ENCODE results near the genes RIGI and NFX1.

- PRO-cap = no peak
Measured at GRCh38 chr9:27499583-27499849, 24.6 kb upstream of the IFNK start.

- PRO-cap = no peak
Measured at GRCh38 chr9:27525957-27526417, 1.9 kb downstream of the IFNK start.

- PRO-cap = no peak
Measured at GRCh38 chr9:27664070-27664632, 90.9 kb upstream of the C9orf72 start.

DNA sequence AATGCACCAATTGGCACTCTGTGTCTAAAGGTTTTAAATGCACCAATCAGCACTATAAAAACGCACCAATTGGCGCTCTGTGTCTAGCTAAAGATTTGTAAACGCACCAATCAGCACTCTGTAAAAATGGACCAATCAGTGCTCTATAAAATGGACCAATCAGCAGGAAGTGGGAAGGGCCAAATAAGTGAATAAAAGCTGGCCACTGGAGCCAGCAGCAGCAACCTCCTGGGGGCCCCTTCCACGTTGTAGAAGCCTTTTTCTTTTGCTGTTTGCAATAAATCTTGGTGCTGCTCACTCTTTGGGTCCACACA lies 813.9 kb upstream of the C9orf72 start:
- PRO-cap = no peak

DNA sequence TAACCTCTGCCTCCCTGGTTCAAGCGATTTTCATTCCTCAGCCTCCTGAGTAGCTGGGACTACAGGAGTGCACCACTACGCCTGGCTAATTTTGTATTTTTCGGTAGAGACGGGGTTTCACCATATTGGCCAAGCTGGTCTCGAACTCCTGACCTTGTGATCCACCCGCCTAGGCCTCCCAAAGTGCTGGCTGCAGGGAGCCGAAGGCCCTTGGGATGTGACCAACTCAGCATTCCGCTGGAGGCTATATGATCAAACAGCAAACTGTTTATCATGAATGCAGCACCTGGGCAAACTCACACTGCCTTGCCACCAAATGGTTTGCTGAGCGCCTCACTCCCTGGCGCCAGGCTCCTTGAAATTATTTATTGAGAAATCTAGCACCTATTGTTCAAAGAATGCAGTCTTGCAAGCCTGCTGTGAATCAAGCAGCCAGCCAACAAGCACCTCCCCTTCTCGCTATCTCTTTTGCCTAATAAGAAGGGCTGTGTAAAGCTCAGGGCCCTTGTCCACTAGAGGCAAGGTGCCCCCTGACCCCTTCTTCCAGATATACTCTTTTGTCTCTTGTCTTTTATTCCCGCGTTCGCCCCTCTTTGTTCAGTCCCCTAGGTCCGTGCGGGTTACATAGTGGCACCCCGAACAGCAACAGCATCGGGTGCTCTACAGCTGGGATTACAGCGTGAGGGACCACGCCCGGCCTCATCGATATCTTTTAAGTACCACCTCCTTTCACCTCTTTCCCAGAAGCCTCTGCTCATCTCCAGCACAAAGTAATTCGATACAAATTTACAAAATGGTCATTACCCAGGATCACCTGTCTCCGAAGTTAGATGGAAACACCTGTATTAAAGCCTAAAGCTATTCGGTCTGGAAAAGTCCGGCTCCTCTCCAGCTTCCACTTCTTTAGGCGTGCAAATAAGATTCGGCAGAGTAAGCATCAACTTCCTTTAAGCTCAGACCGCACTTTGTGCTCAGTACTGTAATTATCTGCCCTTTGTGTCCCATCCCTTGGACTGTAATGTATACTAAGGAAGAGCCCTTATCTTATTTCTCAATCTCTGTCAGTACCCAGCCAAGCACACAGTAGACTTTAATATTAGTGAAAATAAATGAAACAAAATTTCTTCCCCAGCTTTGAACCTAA lies 943 bp downstream of the RIGI start:
- PRO-cap = no peak

- PRO-cap = bidirectional peak, plus-strand start at chr9:32526348, minus-strand start at chr9:32526180
Measured at GRCh38 chr9:32525825-32526446, at the start of gene RIGI. Gene RIGI, minus strand, starts transcription at chr9:32526196.

GRCh38 chr9:32550462-32551228 lies 1.5 kb upstream of the SMIM27 start:
- PRO-cap = bidirectional peak, plus-strand start at chr9:32551155, minus-strand start at chr9:32550850

DNA sequence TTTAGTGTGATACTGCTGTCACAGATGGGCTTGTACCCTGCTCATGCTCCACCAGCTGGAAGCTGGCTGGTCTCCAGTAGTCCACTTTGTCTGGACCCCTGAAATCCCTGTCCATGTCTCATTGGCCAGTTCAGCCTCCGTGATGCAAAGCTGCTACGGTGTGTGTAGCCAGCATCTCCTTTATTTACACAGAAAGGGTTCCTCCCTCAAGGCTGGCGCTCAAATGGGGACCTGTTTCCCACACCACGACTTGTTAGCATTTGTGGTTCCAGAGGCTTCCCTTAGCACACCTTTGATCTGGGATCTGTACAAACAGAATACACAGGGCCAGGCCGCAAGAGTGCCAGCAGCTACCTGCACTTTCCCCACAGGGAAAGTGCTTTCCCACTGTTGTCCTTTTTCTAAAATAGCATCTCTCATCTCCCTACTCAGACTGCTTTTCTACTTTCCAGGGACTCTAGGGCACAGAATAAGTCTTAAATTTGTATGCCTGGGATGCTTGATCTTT lies 5.7 kb upstream of the SMU1 start:
- PRO-cap = no peak

GRCh38 chr9:33113631-33114459 lies 37.4 kb upstream of the SMU1 start:
- PRO-cap = no peak

DNA sequence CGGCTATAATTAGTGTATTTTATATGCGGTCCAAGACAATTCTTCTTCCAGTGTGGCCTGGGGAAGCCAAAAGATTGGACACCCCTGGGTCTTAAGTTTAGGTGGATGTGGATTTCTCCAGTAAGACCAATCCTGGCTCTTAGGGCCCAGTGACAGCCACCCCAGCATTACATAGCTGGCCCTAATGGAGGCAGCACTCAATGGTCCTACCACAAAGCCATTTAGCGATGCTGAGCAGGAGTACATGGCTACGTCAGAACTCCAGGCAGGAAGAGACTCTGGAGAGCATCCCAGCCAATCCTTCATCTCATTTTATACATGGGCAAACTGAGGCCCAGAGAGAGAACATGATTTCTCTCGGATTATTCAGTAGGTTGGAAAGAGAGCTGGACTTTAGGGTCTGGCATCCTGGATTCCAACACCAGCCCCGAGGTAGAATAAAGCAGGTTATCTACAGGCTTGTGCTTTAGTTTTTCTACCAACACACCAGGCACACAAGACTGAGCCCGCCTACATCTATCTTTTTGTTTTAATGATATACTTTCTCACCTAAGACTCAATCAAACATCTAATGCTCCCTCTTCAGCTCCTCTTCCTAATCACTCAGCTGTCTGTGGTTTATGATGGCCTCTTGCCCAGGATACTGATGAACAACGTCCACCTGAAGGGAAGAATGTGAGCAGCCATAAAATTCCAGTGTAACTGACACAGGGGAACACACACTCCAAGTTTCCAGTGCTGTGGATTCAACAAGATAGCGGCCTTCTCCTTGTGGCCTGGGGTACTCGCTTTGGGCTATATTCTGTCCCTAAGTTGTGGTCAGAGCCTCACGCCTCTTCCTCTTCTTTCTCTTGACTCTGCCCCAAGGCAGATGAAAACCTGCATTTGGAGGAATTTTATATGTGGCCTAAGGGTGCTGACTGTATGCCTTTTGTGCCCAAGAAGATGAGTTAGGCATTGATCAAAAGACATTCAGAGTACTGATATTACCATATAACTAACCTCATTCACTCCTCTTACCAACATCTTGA lies 12.0 kb downstream of the B4GALT1 start:
- PRO-cap = no peak

- PRO-cap = unidirectional peak, minus-strand start at chr9:33221425
Measured at GRCh38 chr9:33220921-33221867, 18.8 kb upstream of the SPINK4 start.

GRCh38 chr9:33260113-33260942 lies 4.2 kb downstream of the BAG1 start:
- PRO-cap = no peak

GRCh38 chr9:33265531-33266302 lies 868 bp downstream of the CHMP5 start:
- PRO-cap = no peak

GRCh38 chr9:33289972-33290772 lies at the start of gene NFX1:
Gene NFX1, plus strand, starts transcription at chr9:33290516.
- PRO-cap = bidirectional peak, plus-strand start at chr9:33290558, minus-strand start at chr9:33290349

GRCh38 chr9:33326370-33326855 lies 36.1 kb downstream of the NFX1 start:
- PRO-cap = no peak

- PRO-cap = no peak
Measured at GRCh38 chr9:33329882-33330406, 39.6 kb downstream of the NFX1 start.

DNA sequence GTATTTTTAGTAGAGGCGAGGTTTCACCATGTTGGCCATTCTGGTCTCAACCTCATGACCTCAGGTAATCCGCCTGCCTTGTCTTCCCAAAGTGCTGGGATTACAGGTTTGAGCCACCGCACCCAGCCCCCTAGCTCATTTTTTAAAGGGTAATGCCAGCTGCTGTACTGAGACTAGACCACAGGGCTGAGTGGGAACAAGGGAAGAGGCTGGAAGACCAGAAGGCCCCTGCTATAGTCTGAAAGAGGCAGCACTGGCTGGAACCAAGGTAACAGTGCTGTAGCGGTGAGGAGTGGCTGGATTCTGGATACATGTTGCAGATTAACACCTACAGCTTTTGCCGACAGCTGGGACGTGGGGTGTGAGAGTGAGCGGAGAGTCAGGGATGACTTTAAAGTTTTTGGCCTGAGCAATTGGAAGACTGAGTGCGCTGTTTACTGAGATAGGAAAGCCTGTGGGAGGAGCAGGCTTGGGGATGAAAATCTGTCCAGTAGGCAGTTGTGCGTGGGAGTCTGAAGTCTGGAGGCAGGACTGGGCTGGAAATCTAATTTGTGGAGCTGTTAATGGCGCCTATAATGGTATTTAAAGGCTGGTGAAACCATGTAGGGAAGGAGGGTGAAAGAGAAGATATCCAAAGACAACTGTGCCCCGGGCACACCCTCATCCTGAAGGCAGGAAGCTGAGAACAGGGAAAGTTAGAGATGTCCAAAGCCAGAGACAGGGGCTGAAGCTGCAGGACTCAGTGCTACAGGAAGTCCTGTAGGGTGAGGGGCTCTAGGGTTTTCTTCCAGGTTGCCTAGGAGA lies 26.5 kb downstream of the AQP7 start:
- PRO-cap = no peak

DNA sequence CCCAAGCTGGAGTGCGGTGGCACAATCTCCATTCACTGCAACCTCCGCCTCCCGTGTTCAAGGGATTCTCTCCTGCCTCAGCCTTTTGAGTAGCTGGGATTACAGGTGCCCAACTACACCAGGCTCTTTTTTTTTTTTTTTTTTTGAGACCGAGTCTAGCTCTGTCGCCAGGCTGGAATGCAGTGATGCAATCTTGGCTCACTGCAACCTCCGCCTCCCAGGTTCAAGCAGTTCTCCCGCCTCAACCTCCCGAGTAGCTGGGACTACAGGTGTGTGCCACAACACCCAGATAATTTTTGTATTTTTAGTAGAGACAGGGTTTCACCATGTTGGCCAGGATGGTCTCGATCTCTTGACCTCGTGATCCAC lies 20.0 kb downstream of the AQP7 start:
- PRO-cap = no peak

GRCh38 chr9:33383746-33384386 lies 18.5 kb downstream of the AQP7 start:
- PRO-cap = no peak

GRCh38 chr9:33401059-33401876 lies 1.1 kb downstream of the AQP7 start:
- PRO-cap = no peak

Data from jejunum (tissue), 1 donor.